Subcutaneous preadipocyte (primary cell): ENCODE measurements around a stretch of chr1.

DNA sequence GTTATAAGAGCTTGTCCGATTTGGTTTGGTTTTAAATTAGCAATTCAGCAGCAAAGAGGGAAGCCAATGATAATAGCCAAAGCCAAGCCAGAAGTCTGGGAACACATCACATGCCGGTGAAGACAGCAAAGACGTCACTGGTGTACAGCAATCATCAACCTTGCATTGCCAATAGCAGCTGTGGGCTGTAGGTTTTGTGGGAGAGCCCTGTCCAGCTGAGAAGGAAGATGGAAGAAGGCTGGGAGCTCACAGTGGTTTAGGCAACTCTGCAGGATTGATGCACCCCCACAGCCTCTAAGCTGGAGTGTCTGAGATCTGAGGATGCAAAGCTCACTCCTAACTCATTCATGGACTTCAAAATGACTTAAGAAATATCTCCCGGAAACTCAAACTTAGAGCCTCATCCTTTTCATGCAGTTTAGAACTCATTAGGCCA is 338.6 kb downstream of the SIPA1L2 start:
- CAGE, long polyA plus RNA = no peak

GRCh38 chr1:232306107-232306908 is 323.6 kb downstream of the SIPA1L2 start:
- CAGE, long polyA plus RNA = no peak

DNA sequence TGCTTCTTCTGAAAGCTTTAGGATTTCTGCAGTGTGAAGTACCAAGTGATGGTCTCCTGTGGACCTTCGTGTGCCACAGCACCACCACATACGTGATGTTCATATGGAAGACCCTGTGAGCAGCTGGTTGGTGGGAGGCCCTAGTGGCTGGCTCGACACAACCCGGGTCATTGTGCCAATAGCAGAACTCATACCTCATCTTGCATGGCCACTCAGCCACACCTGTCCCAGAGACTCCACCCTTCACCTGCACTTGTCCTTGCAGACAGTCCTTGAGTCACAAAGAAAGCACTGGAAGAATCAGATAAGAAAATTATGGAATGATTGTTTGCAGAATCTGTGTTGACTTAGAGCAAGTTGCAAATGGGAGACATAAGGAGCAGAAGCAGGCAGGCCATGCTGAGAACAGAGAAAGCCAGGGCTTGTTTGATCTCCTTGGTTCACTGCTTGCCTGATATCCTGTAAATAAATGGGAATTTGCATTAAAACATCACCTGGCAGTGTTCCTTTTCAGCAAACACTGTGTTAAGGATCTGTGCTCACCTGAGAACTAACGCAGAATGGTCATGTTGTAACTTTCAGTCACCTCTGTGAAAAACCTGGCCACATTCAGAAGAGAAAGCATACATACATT is 307.7 kb downstream of the SIPA1L2 start:
- CAGE, long polyA plus RNA = no peak

GRCh38 chr1:232745534-232745769 is 59.8 kb upstream of the MAP10 start:
- CAGE, long polyA plus RNA = no peak

- CAGE, long polyA plus RNA = no peak
These were observed 26.8 kb downstream of the MAP10 start for GRCh38 chr1:232831911-232832475.

GRCh38 chr1:233098124-233098514 is 147.7 kb downstream of the NTPCR start:
- CAGE, long polyA plus RNA = no peak

DNA sequence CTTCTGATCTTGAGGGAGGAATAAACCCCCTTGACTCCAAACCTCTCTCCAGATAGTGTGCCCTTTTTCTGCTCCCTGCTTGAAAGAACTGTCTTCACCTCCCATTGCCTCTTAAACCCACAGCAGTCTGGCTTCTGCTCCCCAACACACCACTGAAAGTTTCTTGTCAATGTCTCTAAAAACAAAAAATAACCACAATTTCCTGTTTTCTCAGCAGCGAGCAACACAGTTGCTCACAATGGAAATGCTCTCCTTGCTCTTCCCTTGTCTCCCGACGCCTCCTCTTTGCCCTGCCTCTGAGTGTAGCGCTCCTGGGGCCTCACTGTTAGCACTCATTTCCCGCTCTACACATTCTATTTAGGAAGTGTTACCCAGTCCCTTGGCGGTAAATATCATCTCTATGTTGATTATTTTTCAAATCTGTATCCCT is 13.6 kb downstream of the PCNX2 start:
- CAGE, long polyA plus RNA = no peak

DNA sequence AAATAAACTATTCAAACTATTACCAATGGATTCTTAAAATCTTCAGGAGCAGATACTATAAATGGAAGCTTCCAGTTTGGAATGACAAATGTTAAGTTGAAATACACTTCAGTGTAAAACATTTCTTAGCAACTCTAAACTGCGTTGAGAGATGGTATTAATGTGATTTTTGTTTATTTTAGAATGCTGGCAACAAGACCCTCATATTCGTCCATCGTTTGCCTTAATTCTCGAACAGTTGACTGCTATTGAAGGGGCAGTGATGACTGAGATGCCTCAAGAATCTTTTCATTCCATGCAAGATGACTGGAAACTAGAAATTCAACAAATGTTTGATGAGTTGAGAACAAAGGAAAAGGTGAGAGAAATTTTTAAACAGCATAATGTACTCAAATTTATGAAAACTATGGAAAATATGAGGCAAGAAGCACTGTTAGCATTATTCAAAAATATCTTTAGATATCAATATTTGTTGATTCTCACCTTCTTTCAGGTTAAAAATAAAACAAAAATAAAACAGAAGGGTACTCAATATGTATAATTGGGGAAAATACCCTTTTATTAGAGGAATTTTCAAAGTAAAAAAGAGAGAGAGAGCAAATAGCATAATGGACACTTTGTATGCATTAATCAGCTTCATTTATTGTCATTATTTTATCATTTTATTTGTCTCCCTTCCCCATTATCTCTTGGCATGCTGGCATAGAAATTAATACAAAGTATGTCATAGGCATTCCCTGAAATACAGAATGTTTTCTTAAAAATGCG is 27.3 kb downstream of the MAP3K21 start:
- CAGE, long polyA plus RNA = no peak

DNA sequence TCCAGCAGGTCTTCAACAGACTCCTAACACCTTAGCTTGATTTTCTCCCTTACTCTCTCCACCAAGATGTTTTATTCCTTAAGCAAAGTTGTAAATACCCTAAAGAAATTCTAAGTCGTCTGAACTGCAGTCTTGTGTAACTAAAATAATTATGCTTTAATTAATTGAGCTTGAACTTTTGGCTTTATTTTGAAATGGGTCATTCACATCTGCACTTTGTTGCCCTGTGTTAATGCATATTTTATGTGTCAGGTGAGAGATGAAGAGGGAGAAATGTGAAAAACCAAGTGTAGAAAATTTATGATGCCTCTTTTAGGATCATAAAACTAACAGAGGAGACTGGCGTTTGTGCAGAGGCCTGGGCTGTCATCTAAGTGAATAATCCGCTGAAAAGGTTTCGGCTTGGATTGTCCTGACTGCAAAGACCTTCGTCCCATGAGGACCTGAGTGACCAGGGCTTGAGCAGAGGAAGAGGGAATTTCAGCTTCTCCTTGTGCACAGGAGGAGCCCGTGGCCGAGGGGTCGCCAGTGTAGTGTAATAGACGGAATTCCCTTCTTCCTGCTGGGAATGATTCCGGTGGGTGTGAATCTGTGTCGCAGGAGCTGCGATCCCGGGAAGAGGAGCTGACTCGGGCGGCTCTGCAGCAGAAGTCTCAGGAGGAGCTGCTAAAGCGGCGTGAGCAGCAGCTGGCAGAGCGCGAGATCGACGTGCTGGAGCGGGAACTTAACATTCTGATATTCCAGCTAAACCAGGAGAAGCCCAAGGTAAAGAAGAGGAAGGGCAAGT is 34.1 kb downstream of the MAP3K21 start:
- CAGE, long polyA plus RNA = no peak

GRCh38 chr1:233635899-233636759 is 22.2 kb downstream of the KCNK1 start:
- CAGE, long polyA plus RNA = no peak

- CAGE, long polyA plus RNA = no peak
These were observed 58.8 kb downstream of the KCNK1 start for GRCh38 chr1:233672753-233673155.

- CAGE, long polyA plus RNA = no peak
These were observed 93.6 kb downstream of the KCNK1 start for GRCh38 chr1:233707158-233708239.

GRCh38 chr1:234517344-234517720 is 38.4 kb upstream of the TARBP1 start:
- CAGE, long polyA plus RNA = no peak

- CAGE, long polyA plus RNA = no peak
These were observed 55.1 kb downstream of the IRF2BP2 start for GRCh38 chr1:234554808-234555292.

DNA sequence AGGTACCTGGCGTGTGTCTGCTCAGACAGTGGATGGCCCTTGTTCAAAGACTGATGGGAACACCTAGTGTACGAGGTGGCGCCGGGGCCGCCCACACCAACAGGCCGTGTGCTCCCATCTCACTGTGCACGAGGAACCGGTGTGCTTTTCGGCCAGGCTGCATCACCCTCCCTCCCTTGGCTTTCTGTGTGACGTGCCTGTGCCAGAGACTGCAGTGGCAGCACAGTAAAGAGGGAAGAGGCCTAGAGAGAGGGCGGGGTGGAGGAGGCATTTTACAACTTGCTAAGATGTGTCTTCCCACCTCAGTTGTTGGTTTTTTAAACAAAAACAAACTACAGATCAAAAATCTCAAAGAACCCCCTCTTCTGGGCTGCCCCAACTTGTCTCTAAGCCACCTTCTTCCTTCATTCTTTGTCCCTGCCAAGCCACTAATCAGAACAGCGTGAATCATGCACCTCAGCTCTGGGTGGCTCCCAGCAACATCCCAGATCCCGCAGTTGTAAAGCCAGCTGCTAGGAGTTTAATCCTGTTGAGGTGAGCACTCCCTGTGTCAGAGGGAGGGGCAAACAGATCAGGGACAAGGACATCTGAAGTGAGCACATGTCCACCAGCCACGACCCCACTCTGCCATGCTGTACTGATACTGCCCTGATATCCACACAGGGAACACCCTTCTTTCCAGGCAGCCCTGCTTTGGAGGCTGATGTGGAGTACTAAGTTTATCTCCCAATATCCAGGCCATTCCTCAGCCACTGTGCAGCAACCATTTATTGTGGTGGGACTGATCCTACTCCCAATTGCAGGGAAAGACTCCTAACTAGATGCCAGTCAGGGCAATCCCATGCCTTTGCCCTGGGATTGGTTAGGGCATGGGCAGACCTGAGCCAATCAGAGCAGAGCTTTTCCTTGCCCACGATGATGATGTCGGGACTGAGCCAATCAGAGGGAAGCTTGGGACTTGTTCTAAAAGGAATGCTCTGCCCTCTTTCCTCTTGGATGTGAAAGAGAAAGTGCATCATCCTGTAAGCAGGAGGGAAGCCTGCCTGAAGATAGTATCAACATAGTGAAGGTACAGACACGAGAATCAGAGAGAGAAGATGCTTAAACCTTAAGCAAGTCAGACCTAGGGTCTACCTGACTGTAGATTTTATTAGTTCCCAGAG is 20.5 kb downstream of the IRF2BP2 start:
- CAGE, long polyA plus RNA = no peak

DNA sequence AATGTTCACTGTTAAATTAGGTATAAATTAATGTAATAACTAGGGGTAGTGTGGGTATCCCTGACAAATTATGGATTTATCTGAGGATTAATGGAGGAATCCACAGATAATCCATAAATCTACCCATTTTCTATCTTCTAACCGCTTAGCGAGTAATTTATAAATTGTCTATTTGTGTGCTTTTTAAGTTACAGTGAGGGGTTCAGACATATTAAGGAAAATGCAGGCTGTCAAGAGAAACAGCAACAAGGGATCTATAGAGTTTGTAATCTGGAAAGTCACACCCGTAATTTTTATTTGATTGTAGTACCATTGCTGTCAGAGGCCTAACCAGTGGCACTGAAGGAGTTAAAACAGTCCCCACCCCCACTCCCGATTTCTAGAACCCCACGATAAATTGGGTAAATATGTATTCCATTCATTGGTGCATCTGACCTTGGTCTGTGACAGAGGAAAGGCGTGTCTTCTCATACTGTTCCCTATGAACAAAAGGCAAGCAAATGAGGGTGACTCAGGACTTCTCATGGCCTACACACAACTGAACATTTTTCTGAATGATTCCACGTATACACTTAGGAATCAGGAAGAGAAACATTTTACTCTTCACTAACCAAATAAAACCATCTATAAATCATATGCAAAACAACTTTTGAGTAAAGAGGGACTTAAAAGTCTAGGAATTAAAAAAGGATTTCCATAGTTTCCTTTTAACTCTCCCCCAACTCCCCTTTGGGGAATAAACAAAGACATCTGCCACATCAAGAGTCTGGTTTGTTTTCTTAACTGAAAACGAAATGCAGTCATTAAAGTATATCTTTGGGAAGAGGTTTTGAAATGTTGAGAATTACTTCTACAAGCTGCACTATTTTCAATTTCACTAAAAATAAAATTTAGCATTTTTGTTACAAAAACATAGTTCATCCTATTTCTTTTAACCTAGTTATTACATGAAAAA is 7.3 kb downstream of the IRF2BP2 start:
- CAGE, long polyA plus RNA = no peak

GRCh38 chr1:234604410-234605667 is 5.1 kb downstream of the IRF2BP2 start:
- CAGE, long polyA plus RNA = no peak

DNA sequence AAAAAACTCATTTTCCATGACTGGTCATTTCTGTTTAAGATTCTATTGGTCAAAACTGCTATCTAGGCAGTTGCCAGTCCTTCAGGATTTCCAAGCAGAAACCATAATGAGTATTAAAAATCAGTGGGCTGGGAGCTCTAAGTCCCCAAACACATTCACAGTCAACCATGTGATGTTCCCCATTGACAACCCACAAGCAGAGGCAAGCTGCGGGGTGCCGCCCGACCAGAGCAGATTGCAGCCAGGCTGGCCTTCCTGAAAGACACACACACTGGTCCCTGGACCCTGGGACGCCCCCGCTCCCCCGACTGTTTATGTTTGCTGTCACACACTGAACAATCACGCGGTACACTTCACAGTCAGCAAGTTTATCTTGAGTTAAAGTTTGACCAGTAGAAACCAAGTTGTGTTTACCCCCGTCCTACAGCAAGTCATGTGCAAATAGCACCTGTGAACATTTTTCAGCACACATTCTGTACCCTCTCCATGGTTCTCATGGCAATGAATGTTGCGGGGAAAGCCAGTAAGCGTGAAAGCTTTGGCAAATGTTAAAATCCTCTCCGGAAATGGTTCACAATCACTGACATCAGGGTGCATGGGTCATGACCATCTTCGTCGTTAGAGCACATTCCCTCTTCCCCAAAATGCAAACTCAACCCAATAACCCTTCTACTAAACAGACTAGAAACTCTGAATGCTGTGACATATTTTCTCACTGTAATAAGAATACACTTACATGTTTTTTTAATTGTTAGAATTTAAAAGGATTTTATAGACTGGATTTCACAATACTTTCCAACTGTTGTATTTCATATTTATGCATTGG is 33.2 kb upstream of the IRF2BP2 start:
- CAGE, long polyA plus RNA = no peak

DNA sequence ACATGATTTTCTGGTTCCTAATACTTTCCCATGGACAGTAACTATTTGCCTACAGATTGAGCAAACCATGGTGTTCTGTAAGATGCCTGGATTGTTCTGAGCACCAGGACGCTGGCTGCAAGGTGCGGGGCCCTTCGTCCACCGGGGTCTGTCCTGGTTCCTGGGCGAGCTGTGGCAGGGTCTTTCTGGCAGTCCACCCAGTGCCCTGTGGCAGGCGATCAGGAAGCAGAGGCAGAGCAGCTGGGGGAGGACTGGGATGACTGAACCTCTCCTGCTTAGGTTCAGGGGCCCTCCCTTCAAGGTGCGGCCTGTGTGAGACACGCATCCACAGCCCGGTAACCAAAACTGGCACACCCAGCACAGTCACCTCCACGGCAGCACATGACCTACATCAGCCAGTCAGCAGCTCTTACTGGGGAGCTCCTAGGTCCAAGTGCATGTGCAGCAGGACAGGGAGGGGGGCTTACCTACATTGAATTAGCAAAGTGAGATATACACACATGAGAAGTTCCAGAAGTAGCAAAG is 51.2 kb upstream of the IRF2BP2 start:
- CAGE, long polyA plus RNA = no peak

DNA sequence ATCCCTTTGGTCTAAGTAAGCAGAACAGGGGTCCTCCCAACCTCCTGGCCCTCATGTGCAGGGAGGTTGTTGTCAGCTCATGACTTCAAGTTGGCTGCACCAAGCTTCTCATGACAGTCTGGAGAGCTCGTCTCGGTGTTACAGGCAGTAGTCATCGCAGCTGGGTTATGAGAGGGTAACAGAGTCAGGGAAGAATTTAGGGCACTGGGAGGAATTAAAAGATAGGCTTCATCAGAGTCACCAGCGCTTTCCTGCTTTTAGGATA is 92.6 kb upstream of the IRF2BP2 start:
- CAGE, long polyA plus RNA = no peak